A549 (cell line): ENCODE data around the genes SPINT1 and RHOV.

- PRO-cap, result no peak
CAGE:
- cytosol, long polyA plus RNA, result no peak
- long polyA plus RNA, result no peak
- nucleus, long polyA plus RNA, result no peak
These were observed 10.1 kb downstream of the SRP14 start for GRCh38 chr15:40028698-40029457.

DNA sequence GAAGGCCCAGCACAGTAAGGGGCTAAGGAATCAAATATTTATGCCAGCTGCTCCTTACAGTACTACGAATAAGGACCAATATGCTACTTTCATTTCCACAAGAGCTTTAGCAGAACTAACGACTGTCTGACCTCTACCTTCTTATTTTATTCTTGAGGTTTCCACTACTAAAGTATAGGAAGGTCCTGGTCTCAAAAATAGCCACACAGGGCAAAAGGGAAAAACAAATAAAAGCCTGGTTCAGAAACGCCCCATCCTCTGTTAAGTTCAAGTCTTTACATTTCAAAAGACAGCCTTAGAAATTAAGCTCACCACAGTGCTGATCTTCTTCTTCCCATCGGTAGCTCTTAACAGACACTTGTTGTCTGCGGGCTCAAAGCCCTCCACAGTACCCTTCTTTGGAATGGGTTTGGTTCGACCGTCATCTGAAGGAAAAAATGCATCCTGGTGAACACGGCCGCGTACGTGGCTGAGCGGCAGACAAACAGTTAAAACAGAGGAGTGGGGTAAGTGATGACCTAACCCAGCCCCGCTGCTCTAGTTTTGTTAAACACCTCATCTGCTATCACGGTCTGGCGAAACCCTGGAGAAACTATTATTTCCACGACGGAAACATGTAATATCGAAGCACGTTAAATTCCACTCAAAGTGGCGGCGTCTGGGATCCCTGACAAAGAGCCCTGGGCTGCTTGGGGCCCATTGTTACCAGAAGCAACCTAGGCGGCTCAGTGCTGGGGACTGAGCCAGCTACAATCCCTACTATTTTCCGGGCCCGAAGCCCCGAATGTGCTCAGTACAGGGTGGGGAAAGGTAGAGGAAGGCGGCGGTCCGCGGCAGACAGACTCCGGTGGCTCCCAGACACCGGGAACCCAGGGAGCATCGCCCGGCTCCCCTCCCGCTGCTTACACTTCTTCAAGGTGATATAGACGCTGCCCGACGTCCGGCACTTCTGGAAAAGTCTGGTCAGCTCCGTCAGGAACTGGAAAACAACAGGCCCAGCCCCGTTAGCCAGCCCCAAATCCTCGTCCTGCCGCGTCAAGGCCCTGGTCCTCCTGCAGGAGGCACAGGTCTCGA, 674 bp downstream of the SRP14 start:
- PRO-cap, result no peak
CAGE:
- cytosol, long polyA plus RNA, result no peak
- long polyA plus RNA, result no peak
- nucleus, long polyA plus RNA, result no peak

GRCh38 chr15:40084582-40085015, 24.1 kb downstream of the BMF start:
- PRO-cap, result no peak
CAGE:
- cytosol, long polyA plus RNA, result no peak
- long polyA plus RNA, result no peak
- nucleus, long polyA plus RNA, result no peak

DNA sequence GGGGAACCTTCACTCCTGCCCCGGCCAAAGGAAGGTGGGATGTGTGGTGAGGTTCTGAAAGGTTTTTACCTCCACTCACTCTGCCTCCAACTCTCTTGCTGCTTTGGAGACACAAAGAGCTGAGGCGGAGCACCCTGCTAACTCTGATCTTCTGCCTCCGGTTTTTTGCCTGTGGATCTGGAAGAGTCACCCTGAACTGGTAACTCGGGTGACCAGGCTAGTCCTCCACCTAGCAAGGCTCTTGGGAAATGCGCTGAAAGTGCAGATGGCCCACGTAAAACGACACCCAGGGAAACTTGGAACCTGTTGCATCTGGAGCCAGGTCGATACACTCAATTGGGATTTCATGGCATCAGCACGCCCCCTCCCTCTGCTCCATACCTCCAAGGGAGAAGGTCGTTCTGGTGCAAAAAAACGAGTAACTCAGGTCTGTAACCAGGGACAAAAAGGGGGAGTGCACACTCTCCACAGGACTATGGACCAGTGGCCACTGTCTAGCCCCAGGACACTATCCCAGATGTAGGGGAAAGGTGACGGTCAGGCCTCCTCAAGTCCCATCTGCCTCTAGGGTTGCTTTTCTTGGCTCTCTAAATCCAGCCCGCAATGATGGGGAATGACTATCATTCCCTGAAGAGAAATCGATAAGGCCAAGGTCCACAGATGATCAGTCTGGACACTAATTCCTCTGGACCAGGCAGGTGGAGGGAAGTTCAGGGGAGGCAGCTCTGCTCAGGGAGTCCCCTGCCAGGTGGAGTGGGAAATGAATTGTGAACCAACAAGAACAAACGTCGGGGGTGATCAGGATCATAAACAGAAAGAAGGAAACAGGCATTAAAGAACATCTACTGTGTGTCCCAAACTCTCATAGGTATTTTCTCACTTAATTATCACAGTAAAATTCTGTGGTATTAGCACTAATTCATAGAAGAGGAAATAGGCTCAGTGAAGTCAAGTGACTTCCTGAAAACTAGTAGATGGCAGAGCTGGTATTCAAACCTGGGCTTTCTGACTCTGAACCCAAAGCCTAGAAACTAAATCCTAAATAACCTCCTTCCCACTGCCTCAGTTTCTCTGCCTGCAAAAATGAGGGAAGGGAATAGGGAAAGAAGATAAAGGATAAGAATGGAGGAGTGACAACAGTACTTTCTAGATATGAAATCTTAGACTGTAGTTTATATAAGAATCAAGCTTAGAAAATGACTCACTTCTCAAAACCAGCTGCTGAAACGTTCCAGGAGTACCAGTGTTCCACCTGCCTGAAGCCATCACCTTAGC, 7.8 kb downstream of the BMF start:
- PRO-cap, result no peak
CAGE:
- cytosol, long polyA plus RNA, result no peak
- long polyA plus RNA, result no peak
- nucleus, long polyA plus RNA, result no peak

DNA sequence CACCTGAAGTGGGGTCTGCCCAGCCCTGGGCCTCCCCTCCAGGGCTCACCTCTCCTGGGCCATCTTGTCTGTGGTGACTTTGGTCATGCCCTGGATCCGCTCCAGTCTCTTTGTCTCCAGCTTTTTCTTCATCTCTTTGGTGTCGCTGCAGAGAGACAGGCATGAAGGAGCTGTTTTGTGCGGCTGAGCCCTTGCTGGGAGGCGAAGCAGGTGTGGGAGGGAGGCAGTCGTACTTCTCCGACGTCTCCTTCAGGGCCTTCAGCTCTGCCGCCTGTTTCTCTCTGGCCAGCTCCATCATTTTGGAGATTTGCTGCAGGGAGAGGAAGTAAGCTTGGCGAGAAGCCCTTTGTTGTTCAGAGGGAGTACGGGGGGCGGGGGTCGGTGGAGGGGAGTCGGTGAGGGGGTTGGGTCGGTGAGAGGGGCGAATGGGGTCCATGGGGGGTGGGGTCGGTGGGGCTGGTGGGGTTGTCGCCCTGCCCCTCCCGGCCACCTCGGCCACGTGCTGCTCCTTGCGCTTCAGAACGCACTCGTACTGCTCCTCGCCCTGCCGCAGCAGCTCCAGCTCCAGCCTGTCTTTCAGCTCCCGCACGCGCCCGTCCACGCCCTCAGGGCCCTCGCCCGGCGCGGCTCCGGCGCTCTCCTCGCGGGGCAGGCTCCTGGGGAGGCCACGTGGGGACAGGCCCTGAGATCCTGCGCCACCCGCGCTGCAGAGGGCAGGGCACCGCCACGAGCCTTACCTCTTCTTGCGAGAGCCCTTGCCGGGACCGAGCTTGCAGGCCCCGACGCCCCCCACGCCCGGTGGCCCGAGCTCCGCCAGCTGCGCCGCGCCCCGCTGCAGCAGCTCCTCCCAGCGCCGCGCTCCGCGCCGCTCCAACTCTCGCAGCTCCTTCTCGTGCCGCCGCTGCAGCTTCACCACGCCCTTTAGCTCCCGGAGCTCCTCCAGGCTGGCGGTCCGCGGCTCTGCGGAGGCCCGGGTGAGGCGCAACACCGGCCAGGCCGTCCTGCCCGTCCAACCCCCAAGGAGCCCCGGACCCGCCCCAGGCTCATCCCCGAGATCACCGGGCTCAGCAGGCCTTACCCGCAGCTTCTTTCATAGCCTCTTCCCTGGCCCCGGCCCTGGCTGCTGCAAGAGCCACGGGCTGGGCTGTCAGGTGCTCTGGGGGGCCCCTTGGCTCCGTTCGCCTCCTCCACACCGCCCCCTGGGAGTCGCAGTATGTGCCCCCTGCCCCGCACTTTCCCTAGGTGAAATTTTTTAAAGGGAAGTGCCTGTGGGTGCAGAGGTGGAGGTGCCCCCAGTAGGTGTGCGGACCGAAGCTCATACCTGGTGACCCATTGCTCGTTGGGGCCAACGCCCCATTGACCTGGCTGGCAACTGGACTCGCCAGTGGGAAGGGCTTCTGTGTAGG, 8.2 kb upstream of the ANKRD63 start:
- PRO-cap, result no peak
CAGE:
- cytosol, long polyA plus RNA, result no peak
- long polyA plus RNA, result no peak
- nucleus, long polyA plus RNA, result no peak

DNA sequence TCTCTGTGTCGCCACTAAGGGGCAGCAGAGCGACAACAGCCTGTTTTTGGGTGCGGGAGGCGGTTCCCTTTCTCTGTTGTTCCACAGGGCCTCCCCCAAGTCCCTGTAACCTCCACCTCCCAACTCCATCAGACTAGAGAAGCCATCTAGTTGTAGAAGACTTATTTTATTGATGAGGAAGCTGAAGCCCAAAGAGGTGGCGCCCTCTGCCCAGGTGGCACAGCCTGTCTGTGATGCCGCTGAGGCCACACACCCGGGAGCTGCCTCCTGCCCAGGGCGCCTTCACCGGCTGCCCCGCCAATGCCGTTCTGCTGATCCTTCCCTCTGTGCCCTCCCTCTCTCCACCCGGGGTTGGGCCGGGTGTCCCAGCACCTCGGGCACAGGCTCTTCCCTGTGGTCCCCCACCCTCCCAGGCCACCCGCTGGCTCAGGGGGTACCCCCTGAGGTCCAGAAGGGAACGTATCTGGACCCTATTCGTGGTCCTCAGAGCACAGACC, 4.0 kb upstream of the CCDC9B start:
- PRO-cap, result no peak
CAGE:
- cytosol, long polyA plus RNA, result no peak
- long polyA plus RNA, result no peak
- nucleus, long polyA plus RNA, result no peak

DNA sequence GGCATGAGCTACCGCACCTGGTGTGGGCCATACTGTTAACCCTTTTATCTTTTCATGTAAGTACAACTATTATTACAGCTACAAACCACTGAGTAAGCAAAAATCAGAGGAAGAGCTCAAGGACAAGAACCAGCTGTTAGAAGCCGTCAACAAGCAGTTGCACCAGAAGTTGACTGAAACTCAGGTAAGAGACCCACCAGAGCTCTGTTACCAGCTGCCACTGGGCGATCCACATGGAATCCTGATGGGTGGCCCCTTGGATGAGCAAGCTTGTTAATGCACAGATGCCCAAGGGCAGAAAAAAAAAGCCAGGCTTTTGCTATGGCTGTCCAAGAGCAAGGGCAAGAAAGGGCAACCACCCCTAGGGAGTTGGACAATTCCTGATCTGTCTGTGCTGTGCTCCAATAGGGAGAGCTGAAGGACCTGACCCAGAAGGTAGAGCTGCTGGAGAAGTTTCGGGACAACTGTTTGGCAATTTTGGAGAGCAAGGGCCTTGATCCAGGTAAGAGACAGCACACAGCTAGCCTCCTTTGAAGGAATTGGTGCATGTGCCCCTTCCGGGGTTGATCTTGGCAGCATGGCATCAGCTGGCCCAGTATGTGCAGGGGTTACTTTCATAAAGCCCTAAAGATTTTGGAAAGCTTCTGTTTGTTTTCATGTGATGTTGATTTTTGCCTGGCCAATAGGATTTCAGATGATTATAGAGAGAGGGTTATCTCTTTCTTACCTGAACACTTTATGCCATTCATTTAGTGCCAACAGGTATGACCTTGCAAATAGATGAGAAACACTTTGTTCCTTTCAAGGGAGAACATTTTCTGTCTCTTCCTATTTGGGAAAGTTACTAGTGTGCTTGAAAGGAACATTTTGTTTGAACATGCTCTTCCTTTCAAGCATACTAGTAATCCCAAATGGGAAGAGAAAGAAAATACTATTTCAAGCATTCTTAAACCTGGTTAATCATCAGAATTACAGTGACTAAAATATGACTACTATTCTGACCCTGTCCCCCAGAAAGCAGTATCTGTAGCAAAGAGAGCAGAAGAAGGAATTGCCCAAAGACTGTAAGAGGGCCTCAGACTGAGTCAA, 7.3 kb downstream of the KNSTRN start:
- PRO-cap, result no peak
CAGE:
- cytosol, long polyA plus RNA, result no peak
- long polyA plus RNA, result no peak
- nucleus, long polyA plus RNA, result no peak

DNA sequence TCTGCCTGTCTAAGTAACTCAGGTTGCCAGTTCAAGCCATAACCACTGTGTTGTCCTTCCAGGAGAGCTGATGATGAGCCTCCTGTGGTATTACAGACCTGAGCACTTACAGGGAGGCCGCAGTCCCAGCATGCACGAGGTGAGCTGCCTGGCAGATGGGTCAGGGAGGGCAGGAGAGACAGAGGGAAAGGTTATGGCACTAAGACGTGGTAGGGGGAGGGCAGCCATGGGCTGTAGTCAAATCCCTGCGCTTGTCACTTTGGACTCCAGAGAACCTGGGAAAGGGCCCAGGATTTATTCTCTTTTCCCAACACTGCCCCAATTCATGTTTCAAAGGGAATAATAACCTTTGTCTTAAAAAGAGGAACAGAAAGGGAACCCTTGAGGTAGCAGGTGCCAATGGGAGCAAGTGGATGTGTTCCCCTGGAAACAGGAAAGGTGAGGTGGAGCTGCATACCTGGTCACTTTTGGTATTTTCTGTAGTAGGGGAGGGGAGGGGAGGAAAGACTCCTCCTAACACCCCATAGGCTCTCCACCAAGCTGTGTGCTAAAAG, 6.3 kb upstream of the CHST14 start:
- PRO-cap, result no peak
CAGE:
- cytosol, long polyA plus RNA, result no peak
- long polyA plus RNA, result no peak
- nucleus, long polyA plus RNA, result no peak

DNA sequence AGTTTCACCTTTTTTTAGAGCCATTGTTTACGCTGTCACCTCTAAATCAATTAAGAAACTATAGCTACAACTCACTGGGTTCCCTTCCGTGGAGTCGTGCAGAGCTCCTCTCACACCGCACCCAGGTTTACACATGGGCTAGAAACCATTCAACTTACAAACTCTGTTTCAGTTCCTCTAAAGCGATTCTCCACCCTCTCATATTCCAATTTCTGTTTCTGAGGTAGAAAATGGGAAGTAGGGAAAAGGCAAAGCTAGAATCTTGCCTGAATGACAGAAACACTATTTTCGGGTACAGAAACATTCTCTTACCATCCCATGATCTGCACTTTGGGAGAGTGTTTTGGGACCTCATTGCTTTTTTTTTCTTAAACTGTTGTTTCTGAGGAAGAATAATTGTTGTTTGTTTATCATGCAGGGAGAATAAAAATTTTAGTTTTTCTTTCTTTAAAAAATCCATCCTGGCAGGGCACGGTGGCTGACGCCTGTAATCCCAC, 14.2 kb downstream of the CCDC32 start:
- PRO-cap, result no peak
CAGE:
- cytosol, long polyA plus RNA, result no peak
- long polyA plus RNA, result no peak
- nucleus, long polyA plus RNA, result no peak

GRCh38 chr15:40843742-40844569, at the start of gene SPINT1:
TSS of gene SPINT1 (plus strand) at chr15:40844048.
- PRO-cap, result bidirectional peak, plus-strand start at chr15:40844048, minus-strand start at chr15:40843986; bidirectional peak, plus-strand start at chr15:40844196, minus-strand start at chr15:40844125
CAGE:
- cytosol, long polyA plus RNA, result no peak
- long polyA plus RNA, result no peak
- nucleus, long polyA plus RNA, result no peak

DNA sequence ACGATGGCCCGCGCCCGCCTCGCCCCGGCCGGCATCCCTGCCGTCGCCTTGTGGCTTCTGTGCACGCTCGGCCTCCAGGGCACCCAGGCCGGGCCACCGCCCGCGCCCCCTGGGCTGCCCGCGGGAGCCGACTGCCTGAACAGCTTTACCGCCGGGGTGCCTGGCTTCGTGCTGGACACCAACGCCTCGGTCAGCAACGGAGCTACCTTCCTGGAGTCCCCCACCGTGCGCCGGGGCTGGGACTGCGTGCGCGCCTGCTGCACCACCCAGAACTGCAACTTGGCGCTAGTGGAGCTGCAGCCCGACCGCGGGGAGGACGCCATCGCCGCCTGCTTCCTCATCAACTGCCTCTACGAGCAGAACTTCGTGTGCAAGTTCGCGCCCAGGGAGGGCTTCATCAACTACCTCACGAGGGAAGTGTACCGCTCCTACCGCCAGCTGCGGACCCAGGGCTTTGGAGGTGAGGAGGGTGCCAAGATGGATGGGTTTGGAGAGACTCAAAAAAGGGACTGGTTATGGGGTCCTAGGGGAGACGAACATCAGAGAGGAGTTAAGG, 800 bp downstream of the SPINT1 start:
- PRO-cap, result bidirectional peak, plus-strand start at position 288 of the sequence, minus-strand start at position 49 of the sequence
CAGE:
- cytosol, long polyA plus RNA, result no peak
- long polyA plus RNA, result no peak
- nucleus, long polyA plus RNA, result no peak

DNA sequence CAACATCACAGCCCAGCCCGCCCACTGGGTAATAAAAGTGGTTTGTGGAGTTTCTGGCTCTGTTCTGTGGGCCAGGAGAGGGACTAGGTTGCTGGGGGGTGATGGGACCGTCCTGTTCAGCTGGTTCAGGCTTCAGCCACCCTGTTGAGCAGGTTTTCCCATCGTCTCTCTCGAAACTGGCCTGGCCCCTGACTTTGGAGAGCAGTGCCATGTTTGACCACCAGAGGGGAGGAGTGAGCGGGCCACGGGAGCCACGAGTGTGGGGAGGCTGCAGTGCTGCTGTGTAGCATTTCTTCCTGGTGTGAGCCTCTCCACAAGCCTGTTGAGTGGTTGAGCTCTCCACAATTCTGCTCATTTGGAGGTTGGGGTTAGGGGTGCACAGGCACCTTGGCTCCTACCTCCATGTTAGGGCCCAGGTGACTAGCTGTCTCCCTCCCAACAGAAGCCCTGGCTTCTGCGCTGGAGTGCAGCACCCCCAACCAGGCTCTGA, 13.8 kb downstream of the SPINT1 start:
- PRO-cap, result no peak
CAGE:
- cytosol, long polyA plus RNA, result no peak
- long polyA plus RNA, result no peak
- nucleus, long polyA plus RNA, result no peak

GRCh38 chr15:40873563-40874529, at the start of gene RHOV:
TSS of gene RHOV (minus strand) at chr15:40874234.
- PRO-cap, result bidirectional peak, plus-strand start at chr15:40873883, minus-strand start at chr15:40873710; bidirectional peak, plus-strand start at chr15:40874395, minus-strand start at chr15:40874230
CAGE:
- cytosol, long polyA plus RNA, result no peak
- long polyA plus RNA, result no peak
- nucleus, long polyA plus RNA, result no peak

DNA sequence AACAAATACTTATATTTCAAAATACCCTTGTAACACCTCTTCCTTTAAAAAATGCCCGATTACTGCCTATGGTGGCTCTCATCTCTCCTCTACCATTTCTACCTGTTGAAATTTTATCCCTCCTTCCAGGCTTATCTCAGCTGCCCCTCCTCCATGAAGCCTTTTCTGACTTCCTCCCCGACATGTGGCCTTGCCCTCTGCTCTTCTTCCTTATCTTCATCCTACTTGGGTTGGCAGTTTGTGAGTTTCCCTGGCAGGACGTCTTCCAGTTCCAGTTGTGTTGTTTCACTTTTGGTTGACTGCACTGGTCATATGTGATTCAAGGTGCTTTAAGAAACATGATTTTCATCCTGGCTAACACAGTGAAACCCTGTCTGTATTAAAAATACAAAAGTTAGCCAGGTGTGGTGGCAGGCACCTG, 4.4 kb downstream of the DLL4 start:
- PRO-cap, result no peak
CAGE:
- cytosol, long polyA plus RNA, result no peak
- long polyA plus RNA, result no peak
- nucleus, long polyA plus RNA, result no peak

- PRO-cap, result no peak
CAGE:
- cytosol, long polyA plus RNA, result no peak
- long polyA plus RNA, result no peak
- nucleus, long polyA plus RNA, result no peak
These were observed 11.8 kb upstream of the CHAC1 start for GRCh38 chr15:40941079-40942189.

DNA sequence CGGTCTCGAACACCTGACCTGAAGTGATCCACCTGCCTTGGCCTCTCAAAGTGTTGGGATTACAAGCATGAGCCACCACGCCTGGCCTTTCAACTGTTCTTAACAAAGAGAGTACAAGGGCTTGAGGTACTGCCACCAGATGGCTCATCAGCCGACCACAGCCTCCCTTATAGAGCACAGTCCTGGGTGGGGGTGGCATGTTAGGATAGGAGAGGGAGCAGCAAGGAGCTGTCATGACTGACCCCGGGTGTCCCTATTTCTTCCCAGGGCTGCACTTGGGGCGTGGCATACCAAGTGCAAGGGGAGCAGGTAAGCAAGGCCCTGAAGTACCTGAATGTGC, 1.8 kb downstream of the CHAC1 start:
- PRO-cap, result no peak
CAGE:
- cytosol, long polyA plus RNA, result no peak
- long polyA plus RNA, result no peak
- nucleus, long polyA plus RNA, result no peak

DNA sequence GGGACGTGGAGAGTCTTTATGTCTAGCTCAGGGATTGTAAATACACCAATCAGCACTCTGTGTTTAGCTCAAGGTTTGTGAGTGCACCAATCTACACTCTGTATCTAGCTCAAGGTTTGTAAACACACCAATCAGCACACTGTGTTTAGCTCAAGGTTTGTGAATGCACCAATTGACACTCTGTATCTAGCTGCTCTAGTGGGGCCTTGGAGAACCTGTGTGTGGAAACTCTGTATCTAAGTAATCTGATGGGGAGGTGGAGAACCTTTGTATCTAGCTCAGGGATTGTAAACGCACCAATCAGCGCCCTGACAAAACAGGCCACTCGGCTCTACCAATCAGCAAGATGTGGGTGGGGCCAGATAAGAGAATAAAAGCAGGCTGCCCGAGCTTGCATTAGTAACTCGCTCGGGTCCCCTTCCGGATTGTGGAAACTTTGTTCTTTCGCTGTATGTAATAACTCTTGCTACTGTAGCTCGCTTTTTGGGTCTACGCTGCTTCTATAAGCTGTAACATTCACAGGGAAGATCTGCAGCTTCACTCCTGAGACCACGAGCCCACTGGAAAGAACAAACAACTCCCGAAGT, 8.9 kb downstream of the CHAC1 start:
- PRO-cap, result unidirectional peak, plus-strand start at position 399 of the sequence
CAGE:
- cytosol, long polyA plus RNA, result no peak
- long polyA plus RNA, result no peak
- nucleus, long polyA plus RNA, result no peak

DNA sequence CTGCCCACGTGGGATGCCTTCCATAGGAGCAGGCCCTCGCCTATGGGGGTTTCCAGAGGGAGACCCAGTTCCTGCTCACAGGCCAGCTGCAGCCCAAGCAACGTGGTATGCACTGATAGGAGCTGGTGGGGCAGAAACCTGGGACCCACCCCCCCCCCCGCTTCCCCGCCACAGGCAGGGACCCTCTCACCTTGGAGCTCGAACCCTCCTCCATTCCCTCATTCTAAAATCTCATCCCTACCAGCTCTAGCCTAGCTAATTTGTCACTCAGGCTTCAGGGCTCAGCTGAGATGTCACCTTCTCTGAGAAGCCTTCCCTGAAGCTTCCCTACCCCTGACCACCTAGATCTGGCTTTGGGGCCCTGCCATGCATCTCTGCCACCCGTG, 11.0 kb downstream of the CHAC1 start:
- PRO-cap, result no peak
CAGE:
- cytosol, long polyA plus RNA, result no peak
- long polyA plus RNA, result no peak
- nucleus, long polyA plus RNA, result no peak

- PRO-cap, result no peak
CAGE:
- cytosol, long polyA plus RNA, result no peak
- long polyA plus RNA, result no peak
- nucleus, long polyA plus RNA, result no peak
These were observed 65.9 kb downstream of the INO80 start for GRCh38 chr15:41049955-41050801.

- PRO-cap, result no peak
CAGE:
- cytosol, long polyA plus RNA, result no peak
- long polyA plus RNA, result no peak
- nucleus, long polyA plus RNA, result no peak
These were observed 12.8 kb downstream of the INO80 start for GRCh38 chr15:41103282-41103609.